ENCODE results near the gene CHRNB2.

DNA sequence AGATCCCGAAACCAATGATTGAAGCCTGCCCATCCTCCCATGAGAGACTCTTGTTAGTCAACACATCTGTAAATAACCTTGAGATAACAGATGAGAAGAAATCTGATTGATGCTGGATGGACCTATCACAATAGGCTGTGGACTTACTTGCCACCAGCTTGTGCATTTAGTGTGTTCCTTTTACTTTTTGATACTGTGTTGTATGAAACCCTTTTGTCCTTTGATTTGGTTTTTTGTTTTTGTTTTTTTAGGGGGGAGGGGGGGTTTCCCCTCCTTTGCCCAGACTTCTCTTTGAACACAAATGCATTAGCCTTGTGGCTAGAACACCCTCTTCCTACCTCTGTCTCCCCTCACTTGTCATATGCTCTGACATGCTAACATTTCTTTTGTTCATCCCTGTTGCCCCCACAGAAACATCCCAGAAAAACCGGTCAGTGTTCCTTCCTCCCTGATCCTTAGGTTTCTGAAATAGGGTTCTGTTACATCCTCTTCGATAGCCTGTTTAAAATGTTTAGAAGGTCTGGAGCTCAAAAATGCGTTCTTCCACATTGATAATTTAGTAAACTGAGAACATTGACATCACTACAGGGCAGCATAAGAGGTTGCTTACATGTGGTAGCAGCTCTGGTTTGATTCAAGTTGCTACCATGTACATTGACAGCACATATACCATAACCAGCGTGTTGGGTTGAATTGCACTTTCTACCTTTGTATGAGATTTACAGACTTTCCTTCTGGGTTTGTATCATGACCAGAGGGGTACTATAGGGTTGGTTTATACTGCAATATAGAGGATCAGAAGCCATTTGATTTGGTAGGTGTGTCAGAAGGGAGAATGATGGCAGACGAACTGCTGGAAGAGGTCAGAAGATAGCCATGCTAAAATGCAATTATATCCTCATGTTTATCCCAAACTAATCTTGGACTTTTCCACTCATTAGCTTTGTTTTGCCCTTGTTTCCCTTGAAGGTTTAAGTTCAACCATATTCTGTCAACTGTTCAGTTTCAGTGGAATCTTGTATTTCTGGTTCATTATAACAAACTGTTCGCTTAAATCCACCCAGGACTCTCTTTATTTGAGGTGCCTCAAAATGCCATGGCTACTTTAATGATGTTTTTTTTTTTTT is 11.7 kb downstream of the CHTOP start:
- PRO-cap: no peak

DNA sequence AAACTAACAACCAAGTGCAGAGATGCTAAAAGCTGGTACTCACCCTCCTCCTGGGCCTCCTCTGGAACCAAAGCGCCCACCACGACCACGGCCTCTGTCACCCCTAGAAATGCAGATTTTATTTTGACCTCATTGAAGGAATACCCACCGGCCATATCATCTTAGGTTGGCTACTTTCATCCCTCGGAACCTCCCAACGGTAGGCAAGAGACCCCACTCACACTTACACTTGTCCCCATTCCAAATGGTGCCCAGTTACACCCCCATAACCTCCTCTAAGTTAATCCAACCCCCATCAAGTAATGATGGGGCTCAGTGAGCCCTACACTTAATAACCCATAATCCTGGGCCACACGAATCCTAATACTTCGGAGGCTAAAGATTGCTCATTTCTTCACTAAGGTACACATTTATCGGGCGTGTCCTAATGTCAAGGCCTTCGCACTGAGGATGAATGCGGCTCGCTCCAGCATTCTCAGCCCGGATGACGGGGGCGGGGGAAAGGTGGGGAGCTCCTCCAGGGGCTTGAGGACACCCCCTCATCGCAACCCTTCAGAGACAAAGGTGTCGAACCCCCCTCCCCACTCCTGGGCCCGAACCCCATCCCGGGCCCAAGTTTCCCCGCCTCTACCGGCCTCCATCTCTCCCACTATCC is 538 bp downstream of the ILF2 start:
- PRO-cap: no peak

DNA sequence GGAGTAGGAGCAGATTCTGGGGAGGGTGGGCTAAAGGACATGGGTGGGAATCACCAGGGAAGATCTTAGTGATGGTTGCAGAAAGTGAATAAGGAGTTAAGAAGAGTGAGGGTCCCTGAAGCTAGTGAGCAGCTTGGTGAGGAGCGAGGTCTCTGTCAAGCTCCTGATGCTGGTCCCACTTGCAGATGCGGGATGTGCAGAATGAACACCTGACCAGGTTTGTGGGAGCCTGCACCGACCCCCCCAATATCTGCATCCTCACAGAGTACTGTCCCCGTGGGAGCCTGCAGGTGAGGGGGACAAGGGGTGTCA is 7.9 kb downstream of the NPR1 start:
- PRO-cap: no peak

GRCh38 chr1:153805233-153805816 is 30.1 kb downstream of the SLC27A3 start:
- PRO-cap: bidirectional peak, plus-strand start at chr1:153805612, minus-strand start at chr1:153805353

DNA sequence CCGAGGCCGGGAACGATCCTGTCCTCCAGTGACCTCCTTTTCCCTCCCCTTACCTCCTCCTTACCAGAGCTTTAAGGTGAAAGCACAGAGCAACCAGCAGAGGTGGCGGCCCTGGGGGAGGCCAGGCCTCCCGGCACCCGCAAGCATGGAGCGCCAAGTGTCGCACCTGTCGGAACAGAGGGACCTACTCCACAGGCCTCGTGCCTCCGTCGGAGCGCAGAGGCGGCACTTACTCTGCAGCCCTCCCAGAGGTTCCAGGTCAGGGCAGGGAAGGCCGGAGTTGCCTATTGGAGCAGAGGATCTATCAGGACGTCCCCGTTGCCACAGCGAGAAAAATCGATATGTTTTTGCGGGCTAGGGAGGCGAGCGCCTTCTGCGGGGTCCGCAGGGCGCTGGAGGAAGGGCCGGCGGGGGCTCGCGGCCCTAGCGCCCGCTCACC is 349 bp downstream of the JTB start:
- PRO-cap: bidirectional peak, plus-strand start at position 194 of the sequence, minus-strand start at position 159 of the sequence

- PRO-cap: no peak
Measured at GRCh38 chr1:154022283-154022729, 31.7 kb downstream of the RPS27 start.

- PRO-cap: no peak
Measured at GRCh38 chr1:154167632-154168008, 24.3 kb downstream of the TPM3 start.

DNA sequence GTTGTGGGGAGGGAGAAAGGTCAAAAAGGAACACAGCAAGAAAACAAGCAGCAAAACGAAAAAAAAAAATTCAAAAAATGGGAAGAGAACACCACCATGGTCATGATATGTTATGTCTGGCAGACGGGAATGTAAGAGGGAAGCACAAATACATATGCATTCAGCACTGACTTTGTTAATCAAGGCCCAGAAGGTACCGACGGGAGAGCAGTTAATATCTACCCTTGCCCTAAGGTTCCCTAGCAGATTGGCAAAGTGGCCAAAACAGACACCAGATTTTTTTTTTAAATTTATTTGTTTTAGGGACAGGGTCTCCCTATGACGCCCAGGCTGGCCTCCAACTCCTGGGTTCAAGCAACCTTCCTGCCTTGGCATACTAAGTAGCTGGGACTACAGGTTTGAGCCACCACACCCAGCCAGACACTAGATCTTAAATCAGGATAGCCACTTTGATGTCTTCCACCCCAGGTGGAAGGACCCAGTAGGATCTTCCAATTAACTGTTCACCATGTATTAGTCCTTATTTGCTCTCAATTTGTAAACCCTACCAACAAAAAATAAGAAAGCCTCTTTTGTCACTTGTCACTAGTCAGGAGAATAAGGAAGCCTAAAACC is 19.7 kb downstream of the TPM3 start:
- PRO-cap: no peak

DNA sequence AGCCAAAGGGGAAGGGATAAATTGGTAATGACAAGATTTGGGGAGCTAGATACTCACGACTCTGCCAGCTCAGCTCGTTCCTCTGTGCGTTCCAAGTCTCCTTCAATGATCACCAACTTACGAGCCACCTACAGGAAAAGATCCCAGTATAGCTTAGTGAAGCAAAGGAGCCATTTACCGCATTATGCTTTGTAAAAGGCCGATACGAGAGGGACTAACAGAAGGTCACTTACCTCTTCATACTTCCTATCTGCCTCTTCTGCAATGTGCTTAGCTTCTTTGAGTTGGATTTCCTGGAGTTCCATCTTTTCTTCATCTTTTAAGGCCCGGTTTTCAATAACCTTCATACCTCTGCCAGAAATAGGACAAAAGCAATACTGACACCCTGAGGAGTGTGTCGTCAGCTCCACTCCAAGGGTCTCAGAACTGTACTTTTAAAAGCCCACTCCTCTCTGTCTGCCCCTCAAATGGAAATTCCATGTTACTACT is 19.0 kb downstream of the TPM3 start:
- PRO-cap: no peak

- PRO-cap: no peak
Measured at GRCh38 chr1:154185815-154186640, 5.9 kb downstream of the TPM3 start.

GRCh38 chr1:154327498-154327928 is 2.2 kb downstream of the ATP8B2 start:
- PRO-cap: no peak

GRCh38 chr1:154329226-154330145 is 4.2 kb downstream of the ATP8B2 start:
- PRO-cap: no peak

GRCh38 chr1:154352573-154353493 is 27.5 kb downstream of the ATP8B2 start:
- PRO-cap: unidirectional peak, minus-strand start at chr1:154352788; unidirectional peak, minus-strand start at chr1:154353190; unidirectional peak, minus-strand start at chr1:154353378

- PRO-cap: bidirectional peak, plus-strand start at chr1:154407632, minus-strand start at chr1:154407467; unidirectional peak, minus-strand start at chr1:154407850
Measured at GRCh38 chr1:154406840-154407959, 2.1 kb downstream of the IL6R start.

DNA sequence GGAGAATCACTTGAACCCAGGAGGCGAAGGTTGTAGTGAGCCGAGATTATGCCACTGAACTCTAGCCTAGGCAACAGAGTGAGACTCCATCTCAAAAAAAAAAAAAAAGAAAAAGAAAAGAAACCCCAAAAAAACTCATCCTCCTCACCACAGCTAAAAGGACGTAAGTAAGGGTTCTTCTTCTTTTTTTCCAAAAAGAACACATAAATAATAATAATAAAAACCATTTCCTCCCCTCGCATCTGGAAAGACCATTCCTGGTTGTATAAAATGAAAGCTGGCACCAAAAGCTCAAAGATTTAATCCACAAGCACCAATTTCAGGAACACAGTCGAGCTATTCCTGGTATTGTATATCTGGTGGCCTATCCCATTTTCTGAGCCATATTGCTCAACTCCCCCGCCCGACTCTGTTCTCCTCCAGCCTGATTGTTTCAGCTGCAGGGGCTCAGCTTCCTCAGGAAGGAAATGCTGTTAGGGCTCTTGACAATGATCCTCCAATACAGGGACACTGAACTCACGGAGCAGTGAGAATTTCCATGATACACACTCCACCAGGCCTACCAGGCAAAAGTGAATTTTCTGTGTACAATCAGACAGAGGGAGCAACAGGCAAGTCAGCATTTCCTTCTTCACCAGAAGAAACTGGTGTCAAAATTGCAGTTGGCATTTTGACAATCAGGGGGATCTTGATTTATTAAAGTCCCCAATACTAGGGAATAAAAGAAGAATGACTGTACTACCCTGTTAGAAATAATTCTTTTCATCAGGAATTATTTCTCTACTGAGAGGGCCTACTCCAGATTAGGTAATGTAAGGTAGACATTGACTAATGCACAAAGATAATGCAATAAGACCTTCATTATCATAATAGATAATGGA is 16.9 kb upstream of the TDRD10 start:
- PRO-cap: no peak

DNA sequence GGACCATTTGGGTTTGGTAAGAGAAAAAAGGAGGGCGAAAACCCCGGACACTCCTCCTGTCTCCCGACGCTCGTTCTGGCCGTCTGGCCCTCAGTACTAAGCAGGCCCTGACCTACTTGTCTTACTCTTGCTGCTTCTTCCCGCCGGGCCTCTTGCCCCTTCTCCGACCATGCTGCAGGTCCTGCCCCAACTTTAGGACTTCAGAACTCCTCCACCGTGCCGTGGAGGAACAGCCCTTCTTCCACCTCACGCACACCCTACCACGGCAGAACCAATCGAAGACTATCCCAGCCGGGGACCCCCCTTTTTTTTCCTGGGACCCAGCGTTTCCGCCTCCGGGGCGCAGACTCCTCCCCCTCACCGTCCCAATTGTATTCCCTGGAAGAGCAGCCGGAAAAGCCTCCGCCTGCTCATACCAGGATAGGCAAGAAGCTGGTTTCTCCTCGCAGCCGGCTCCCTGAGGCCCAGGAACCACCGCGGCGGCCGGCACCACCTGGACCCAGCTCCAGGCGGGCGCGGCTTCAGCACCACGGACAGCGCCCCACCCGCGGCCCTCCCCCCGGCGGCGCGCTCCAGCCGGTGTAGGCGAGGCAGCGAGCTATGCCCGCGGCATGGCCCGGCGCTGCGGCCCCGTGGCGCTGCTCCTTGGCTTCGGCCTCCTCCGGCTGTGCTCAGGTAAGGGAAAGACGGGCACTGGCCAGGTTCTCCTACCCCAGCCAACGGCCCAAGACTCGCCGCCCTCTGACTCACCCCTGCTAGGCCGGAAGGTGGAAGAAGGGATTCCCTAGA is at the start of gene CHRNB2:
Gene CHRNB2 (plus strand): TSS at position 345 of the 789 bp plus-strand sequence.
- PRO-cap: no peak

- PRO-cap: no peak
Measured at GRCh38 chr1:154590240-154590476, 17.8 kb downstream of the ADAR start.

- PRO-cap: no peak
Measured at GRCh38 chr1:154808346-154809504, 61.4 kb downstream of the KCNN3 start.

DNA sequence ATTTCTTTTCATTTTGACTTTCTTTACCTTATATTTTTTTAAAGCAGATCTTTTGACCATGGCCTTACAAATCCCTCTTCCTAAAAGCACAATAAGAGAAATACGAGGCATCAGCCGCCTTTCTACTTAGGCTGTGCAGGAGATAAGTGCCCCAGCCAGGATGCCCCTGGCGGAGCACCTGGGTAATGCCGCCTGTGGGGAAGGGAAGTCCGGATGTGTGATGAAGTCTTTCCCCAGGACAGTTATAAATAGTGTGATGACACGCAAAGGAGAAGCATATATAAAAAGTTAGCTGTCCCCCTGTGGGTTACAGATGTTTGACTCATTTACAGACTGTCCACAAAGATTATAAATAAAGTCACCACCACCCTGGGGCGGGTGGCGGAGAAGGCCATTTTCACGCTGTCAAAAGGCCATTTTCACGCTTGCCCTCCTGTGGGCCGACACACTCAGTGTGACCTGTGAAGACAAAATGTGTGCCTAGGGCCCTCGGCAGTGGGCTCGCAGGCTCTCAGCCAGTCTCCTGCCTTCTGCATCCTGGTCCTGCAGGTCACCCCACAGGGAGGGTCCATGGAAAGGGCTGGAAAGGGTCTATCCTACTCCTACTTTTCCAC is 6.3 kb downstream of the KCNN3 start:
- PRO-cap: no peak

GRCh38 chr1:154877358-154877902 is 7.3 kb upstream of the KCNN3 start:
- PRO-cap: no peak